Diencephalon (tissue), 2 donors: Measurements from ENCODE around the genes EBP, GAGE12D and XAGE3.

DNA sequence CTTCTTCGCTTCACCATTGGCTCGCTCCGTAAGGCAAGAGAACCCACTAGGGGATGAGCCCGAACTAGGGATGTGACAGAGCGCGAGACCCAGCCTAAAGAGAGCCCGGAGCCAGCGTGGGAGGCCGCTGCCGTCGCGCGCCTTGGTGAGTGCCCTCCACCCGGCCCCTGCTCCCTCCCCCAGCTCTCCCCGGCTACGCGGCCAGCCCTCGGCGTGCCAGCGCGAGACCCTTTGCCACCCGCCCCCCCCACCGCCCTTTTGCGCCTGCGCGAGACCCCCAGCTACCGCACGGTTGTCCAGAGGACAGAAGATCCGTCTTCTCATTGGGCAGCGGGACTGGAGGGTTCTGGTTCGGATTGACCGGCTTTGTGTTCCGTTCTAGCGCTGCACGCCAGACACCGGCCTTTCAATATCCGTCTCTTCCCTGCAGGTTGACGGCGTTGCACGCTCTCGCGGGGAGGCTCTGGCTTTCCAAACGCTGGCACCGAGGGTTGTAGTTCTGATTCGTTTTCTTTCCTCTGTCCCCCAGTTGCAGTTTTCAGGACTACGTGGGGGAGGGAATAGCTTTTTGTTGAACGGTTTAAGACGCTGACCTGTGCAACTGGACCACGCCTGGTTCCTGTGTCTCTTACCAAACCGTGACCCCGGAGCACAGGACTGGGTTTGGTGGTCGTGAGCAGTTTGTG, at the start of gene EBP:
Gene EBP (plus strand): TSS at position 46 of the 686 bp plus-strand sequence.
- RAMPAGE, long total RNA: start-site peak on the plus strand centred at position 60 of the sequence, 82 bp wide, 560 and 187 reads in 2 replicates; start-site peak on the plus strand centred at position 299 of the sequence, 99 bp wide, 47 and 31 reads in 2 replicates

GRCh38 chrX:48523435-48524080, 1.9 kb downstream of the EBP start:
- RAMPAGE, long total RNA: no peak

- RAMPAGE, long total RNA: no peak
Measured at GRCh38 chrX:48675881-48676515, 7.6 kb upstream of the WAS start.

DNA sequence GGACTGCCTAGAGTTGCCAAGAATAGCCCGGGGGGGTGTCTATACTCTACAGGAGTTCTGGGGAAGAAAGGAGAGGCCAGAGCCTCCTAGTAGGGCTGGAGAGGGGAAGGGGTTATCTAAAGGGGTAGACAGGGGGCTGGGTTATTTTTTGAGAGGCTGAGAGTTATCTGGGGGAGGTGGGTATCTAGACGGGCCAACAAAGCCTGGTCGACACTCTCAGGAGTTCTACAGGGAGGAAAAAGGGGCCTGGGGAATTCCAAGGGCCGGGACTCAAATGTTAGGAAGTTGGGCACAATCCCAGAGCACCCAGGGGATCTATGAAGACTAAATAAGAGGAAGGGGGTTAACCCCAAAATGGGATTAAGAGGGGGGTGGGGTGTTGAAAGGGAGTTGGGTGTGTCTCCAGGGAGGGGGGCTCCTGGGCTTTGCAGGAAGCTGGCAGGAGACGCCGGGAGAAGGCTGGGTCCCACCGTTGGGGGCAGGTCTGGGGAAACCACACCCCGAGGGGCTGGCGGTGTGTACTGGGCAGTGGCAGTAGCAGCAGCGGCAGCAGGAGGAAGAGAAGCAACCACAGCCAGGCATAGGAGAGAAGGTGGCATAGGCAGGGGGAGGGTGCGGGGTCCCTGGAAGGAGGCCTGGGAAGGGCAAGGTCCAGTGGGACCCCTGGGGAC, 537 bp downstream of the KCND1 start:
- RAMPAGE, long total RNA: no peak

- RAMPAGE, long total RNA: no peak
Measured at GRCh38 chrX:49039739-49041032, 3.0 kb downstream of the TFE3 start.

- RAMPAGE, long total RNA: no peak
Measured at GRCh38 chrX:49061279-49061832, 2.6 kb downstream of the CCDC120 start.

DNA sequence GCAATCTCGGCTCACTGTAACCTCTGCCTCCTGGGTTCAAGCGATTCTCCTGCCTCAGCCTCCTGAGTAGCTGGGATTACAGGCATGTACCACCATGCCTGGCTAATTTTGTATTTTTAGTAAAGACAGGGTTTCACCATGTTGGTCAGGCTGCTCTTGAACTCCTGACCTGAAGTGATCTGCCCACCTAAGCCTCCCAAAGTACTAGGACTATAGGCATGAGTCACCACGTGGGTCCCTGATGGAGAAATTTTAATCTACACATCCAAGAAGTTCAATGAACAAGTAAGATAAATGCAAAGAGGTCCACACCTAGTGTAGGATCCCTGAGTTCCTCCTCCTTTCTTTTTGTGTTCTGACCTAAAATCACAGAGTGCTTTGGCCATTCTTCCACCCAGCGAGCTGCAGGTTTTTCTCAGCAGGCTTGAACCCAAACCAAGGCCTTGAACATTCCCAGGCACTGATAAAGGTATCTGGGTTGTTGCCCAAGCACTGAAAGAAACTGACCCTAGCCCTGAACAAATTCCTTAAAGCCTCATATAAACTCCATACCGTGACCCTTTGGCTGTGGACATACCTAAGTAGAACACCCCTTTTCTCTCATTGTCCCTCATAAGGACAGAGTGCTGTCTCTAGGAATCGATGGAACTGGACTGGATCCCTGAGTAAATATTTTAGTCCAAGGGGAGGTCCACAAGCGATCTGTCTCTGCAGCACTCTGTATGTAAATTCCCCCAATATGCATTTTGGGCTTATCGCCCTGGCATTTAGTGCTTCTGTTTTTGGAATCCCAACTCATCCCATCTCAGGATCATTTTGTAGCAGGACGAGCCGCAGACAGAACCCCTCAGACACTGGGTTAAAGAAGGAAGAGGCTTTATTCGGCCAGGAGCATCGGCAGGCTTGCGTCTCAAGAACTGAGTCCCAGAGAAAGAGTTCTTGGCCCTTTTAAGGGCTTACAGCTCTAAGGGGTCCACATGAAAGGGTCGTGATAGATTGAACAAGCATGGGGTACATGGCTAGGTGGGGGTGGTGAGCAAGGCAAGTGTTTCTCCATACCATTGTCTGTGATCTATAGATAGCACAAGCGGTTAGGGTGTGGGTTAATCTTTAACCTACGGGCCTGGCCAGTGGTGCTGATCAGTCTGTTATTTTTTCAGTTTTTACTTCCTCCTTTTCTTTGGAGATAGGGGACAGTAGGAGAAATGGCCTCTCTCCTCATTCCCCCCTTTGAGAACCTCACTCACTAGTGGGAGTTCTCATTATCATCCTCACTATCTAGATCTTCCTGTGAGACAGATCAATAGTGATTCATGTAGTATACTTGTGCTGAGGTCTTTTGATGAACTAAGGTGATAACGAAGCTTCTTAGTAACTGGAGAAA, 15.7 kb upstream of the GPKOW start:
- RAMPAGE, long total RNA: no peak

DNA sequence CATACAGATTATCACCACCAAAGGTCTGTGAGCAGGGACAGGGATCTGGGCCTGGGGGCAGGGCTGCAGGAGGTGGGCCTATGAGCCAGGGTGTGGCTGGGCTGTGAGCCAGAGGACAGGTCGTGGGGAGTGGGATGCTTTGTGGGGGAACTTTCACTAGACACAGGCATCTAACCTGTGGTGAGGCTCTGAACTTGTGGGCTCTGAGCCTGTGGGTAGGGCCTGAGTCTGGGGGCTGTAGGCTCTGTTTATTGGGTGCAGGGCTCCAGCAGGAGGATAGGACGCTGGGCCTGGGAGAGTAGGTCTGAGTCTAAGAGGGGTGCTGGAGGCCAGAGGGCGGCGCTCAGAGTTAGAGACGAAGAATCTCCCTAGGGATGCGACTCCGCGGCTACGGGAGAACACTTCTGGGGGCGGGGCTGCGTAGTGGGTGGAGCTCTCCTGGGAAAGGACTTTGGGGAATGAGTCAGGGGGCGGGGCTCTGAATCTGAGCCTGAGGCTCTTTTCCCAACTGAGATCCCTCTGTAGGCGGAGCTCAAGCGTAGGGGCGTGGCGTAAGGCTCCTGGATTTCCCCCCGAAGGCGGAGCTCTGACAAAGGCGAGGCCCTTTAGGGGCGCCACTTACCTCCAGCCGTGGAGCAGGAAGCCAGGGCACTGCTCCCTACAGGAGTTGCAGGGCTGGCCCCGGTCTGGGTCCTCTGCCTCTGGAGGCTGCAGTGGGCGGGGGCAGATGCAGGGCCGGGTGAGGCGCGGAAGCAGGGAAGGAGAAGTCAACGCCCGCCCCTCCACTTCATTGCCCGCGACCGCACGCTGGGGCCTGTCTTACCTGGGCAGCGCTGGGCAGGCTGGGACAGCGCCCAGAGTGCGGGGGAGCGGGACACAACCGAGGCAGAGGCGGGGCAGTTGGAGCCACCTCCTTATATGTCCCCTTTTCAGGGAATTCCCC, 1.9 kb downstream of the PRICKLE3 start:
- RAMPAGE, long total RNA: no peak

DNA sequence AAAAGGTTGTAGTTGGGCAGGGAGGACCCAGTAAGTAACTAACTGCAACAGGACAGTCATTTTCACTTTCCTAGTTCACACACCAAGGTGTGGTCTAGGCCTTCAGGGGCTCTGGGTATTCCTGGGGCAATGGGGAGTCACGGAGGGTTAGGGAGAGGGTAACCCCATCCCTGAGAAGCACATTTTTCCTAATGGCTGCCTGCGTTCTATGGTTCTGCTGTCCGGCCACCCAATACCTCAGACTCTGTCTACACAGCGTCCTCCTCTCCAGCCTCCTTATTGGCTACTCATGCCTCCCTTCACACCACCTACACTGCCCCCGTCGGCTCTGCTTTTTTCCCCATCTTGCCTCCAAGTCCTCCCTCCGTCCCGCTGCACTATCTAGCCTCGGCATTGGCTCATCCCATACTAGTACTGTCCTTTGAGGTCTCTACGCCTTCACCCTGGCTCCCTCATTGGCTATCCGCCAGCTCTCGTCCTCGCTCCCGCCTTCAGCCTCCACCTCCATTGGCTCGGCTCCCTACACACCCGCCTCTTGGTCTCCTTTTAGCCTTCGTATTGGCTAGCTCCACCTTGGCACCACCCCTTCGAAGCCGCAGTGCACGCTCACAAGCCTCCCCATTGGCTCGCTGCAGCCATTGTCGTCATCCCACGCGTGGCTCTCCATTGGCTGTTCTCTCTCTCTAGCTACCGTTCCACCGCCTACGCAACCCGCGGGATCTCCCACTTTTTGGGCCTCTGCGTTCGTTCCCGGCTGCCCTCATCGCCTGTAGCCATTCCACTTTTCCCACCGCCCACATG, 674 bp upstream of the PPP1R3F start:
- RAMPAGE, long total RNA: no peak

GRCh38 chrX:49541328-49541802, at the start of gene GAGE12D:
Gene GAGE12D (plus strand): TSS chrX:49541733.
- RAMPAGE, long total RNA: no peak

DNA sequence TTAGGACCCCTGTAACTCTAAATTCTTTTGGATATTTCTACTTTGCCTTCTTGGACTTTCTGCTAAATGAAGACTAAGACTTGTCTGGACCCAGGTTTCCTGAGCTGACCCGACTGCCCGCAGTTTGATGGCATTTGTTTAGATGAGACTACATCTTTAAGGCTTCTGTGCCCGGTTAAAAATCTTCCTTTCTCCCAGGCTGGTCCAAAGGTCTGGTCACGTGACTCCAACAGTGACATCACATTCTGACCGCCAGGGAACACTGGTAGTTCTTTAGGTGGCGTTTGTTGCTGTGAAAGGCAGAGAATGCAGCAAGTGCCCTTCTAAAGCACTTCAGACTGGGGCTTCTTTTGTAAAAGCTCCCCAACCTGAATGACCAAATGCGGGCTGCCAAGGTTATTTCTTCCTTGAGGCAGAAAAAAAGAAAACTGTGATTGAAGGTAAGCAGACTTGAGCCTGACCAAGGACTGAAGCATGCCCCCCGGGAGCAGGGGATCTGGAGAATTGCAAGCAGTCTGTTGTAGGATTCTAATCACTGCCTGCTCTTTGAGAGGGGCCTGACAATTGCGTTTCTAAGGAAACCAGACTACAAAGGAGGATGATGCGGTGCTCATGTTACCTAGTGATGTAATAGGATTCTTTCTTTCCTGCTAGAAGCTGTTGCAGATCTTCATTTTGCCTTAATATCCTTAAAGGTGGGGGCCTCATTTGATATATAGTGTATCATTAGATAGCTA, 133.3 kb downstream of the AKAP4 start:
- RAMPAGE, long total RNA: no peak

DNA sequence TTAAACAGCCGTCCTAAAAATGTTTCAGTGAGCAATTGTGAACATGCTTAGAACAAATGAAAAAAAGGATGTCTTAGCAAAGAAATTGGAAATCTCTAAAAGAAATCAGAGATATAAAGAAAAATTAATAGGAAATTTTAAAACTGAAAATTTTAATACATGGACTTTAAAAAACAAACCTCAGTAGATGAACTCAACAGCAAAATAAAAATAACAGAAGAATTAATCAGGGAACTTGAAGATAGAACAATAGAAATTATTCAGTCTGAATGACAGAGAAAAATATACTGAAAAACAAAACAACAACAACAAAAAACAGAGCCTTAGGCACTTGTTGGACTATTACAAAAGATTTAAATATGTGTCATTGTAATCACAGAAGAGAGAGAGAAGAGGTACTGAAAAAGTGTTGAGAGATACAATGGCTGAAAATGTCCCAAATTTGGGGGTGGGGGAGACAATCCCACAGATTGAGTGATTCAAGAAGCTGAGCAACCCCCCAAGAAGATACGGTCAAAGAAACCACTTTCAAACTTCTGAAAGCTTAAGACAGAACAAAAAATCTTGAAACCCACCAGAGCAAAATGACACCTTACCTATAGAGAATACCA, 9.6 kb upstream of the MAGED1 start:
- RAMPAGE, long total RNA: no peak

- RAMPAGE, long total RNA: no peak
Measured at GRCh38 chrX:51894247-51895042, 1.0 kb downstream of the MAGED1 start.

DNA sequence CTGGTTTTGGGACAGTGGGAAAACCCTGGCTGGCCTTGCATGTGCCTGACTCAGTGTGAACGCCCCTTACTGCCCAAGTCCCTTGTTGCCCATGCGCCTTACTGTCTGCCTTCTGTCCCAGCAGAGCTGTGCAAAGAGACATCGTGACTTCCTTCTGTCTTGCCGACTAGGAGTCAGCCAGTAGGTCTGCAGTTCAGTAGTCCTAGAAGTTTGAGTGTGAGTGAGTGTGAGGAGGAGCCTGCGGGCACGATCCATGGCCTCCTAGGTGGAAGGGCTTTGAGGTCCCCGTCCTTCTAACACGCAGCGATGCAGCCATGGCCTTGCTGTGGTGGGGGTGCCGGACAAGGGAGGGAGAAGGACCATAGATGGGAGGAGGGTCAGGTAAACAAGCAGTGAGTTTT, 372 bp upstream of the XAGE2 start:
- RAMPAGE, long total RNA: no peak

DNA sequence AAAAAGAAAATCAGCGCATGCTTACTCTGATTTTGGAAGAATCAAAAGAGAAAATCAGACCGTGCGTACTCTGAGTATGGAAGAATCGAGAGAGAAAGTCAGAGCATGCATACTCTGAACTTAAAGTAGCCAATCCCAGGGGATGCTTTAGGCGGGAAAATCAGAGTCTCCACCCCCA, 118 bp downstream of the SSX7 start:
- RAMPAGE, long total RNA: no peak

GRCh38 chrX:52867971-52868180, at the start of gene XAGE3:
Gene XAGE3 (minus strand): TSS chrX:52868083.
- RAMPAGE, long total RNA: no peak

DNA sequence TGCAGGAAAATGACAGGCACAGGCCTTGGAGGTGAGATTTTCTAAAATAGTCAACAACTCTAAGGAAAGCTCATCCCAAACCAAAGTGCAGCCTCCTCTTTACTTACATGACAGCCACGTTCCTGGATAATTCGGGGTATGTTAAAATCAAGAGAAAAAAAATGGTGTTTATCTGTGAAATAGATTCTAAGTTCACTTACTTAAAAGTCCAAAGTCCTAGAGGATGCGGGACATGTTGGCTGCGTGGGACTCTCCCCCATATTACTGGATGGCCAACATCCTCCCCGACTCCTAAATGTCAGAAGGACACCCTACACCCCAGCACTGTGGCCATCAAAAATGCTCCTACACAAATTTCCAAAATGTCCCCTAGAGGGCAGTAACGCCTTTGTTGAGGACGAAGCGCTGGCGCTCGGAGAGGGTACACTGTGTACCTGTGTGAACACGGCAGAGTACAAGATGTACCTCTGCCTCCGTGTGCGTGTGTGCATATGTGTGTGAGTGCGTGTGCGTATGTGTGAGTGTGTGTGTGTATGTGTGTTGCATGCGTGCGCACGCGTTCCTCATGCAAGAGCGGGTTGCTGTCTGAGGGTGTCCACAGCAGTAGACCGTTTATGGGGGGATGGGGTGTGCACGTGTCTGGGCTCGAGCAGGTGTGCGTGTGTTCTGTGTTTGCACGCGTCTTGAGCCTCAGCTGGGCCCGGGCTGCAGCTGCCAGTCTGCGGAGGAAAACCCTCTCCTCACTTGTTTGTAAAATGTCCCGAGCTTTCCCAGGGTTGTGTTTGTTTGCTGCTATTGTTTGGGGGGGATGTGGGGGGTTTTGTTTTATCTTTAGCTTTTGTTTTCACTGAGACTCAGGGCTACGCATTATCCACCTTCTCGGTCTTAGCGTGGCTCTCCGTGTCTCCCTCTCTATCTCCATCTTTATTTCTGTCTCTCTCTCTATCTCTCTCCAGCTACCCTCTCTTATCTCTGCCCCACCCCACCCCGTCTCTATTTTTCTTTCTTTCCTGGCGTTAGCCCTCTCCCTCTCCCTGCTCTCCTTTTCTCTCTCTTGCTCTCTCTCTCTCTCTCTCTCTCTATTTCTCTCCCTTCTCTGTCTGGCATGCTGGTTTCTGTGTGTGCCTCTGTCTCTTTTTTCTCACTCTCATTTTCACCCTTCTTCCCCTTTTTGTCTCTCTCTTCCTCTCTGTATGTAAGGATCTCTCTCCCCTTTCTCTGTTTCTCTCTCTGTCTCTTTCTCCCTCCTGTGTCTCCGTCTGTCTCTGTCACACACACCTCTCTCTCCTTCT, 10.4 kb upstream of the TSPYL2 start:
- RAMPAGE, long total RNA: no peak

- RAMPAGE, long total RNA: no peak
Measured at GRCh38 chrX:53080604-53081396, 1.4 kb upstream of the TSPYL2 start.

- RAMPAGE, long total RNA: no peak
Measured at GRCh38 chrX:53083692-53083913, 1.4 kb downstream of the TSPYL2 start.

- RAMPAGE, long total RNA: no peak
Measured at GRCh38 chrX:53282237-53282835, 38.8 kb downstream of the IQSEC2 start.